GM23338 (cell line): ENCODE measurements around the genes FCMR, PIGR and YOD1.

GRCh38 chr1:206512516-206513188, 5.3 kb downstream of the RASSF5 start:
- PRO-cap, result no peak
- RAMPAGE, long total RNA, result no peak

GRCh38 chr1:206576536-206576934, 35.7 kb downstream of the EIF2D start:
- PRO-cap, result no peak
- RAMPAGE, long total RNA, result no peak

- PRO-cap, result no peak
- RAMPAGE, long total RNA, result no peak
Observed at GRCh38 chr1:206578066-206578868, 34.0 kb downstream of the EIF2D start.

- PRO-cap, result no peak
- RAMPAGE, long total RNA, result no peak
Observed at GRCh38 chr1:206579615-206580616, 32.3 kb downstream of the EIF2D start.

- PRO-cap, result no peak
- RAMPAGE, long total RNA, result no peak
Observed at GRCh38 chr1:206665501-206665929, 19.2 kb upstream of the MAPKAPK2 start.

- PRO-cap, result no peak
- RAMPAGE, long total RNA, result no peak
Observed at GRCh38 chr1:206708943-206709655, 24.4 kb downstream of the MAPKAPK2 start.

DNA sequence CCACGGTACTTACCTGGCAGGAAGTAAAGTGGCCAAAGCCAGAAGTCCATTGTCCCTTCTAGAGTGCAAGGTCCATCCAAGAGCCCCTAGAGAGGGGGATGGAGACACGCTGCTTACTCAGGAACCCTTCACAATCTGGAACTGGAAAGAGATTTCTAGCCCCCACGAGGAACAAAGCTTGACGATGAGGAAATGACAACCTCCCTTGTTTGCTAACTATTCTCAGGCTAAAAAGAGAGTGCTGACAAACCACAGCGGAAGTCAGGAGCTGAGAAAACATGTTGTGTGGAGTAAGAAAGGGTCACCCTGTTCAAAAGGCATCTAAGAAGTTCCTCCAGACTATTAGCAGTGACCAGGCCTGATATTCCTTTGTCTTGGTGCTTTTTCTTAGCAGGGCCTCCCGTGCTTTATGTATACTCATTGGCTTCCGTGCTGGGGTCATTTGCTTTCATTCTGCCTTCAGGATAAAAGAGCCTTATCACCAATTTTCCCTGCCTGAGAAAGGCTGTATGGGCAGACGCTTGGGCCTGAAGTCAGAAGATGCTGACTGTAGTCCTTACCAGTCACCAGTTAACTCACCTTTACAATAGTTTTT, at the start of gene FCMR:
TSS of gene FCMR (minus strand) at position 137 of the 595 bp plus-strand sequence.
- PRO-cap, result no peak
- RAMPAGE, long total RNA, result no peak

DNA sequence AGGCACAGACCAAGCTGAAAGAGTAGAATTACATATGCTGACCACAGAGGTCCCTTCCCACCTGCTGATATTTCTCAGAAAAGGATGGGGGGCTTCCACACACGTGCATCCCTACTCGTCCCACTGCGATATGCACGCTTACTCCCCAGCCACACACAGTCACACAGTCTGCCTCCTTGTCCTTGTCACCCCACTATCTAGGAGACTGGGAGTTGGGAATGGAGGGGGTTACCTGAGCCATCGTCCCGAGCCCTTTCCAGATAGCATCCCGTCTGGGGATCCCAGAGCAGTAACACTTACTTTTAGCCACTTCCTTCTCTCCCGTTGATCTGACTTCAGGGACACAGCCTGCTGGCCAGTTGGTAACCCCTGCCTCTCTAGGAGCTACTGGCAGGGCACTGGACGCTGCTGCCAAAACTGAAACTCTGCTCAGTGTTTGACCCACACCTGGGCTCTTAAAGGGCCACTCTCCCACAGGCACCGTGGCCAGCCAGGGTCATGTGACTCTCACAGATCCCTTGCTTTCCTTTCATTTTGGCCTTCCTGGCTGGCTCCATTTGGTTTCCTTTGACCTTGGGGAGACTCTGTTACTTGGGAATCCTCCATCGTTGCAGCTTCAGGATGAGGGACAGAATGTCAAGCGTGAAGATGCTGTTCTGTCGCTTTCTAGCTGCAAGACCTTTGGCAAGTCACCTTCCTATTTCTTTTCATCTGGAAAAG, at the start of gene PIGR:
TSS of gene PIGR (minus strand) at position 431 of the 720 bp plus-strand sequence.
- PRO-cap, result no peak
- RAMPAGE, long total RNA, result no peak

- PRO-cap, result no peak
- RAMPAGE, long total RNA, result no peak
Observed at GRCh38 chr1:207021542-207022672, 10.6 kb downstream of the C1orf116 start.

GRCh38 chr1:207050882-207051936, at the start of gene YOD1:
YOD1 (minus strand) TSS chr1:207051208.
- PRO-cap, result bidirectional peak, plus-strand start at chr1:207050725, minus-strand start at chr1:207051004
- RAMPAGE, long total RNA, result start-site peak on the minus strand at chr1:207050978-207051000, 28 and 26 reads in 2 replicates

GRCh38 chr1:207281910-207282273, 39.6 kb upstream of the CD55 start:
- PRO-cap, result no peak
- RAMPAGE, long total RNA, result no peak

GRCh38 chr1:207309640-207310300, 11.7 kb upstream of the CD55 start:
- PRO-cap, result unidirectional peak, plus-strand start at chr1:207309884
- RAMPAGE, long total RNA, result no peak

DNA sequence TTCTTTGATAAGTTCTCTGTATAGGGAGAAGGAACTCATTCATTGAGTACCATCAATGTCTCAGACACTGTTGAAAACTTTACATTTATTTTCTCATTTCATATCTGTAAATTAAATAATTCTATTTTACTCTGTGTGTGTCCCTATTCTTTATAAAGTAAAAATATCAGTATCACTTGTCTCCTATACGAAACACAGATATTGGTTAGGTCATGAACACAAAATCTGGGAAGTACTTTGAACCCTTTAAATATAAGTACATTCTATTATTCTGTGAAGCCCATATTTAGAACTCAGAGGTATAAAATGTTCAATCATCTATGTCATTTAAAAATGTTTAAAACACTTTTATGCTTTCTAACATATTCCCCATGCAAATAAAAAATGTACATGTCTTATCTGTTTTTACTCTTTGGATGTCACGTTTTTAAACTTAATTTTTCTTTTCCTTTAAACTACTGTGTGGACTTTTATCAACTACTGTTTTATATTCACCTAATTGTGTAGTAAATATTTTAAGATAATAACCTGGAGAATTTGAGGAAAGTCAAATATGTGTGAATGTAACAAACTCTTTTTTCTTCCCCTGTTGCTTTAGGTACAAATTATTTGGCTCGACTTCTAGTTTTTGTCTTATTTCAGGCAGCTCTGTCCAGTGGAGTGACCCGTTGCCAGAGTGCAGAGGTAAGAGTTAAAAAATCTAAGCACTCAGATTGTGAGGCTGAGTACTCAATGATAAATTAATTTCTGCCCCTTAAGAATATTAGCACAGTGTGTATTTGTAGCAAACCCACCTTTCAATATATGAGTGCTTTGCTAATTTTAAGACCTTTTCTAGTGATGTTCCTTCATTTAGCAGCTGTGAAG, 4.9 kb downstream of the CD55 start:
- PRO-cap, result no peak
- RAMPAGE, long total RNA, result no peak

- PRO-cap, result no peak
- RAMPAGE, long total RNA, result no peak
Observed at GRCh38 chr1:207327204-207328273, 6.1 kb downstream of the CD55 start.

DNA sequence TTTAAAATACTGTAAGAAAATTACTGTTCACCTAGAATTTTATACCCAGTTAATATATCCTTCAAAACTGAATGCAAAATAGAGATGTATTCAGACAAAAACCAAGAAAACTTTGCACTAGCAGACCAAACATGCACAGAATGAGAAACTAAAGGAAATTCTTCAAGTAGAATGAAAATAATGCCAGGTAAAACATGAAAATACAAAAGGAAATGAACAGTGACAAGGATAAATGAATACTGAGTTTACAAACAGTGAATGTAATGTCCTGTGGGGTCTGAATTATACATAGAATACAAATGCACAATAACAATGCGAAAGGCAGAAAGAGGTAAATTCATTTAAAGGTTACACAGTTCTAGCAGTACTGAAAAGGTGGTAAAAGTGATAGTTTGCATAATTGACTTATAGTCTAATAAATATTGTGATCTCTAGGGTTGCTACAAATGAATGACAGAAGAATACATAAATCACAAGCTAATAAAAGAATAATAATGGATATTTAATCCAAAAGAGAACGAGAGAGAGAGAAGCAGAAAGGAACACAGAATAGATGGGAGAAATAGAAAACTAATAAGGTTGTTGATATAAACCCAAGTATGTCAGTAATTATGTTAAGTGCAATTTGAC, 12.9 kb downstream of the CD55 start:
- PRO-cap, result no peak
- RAMPAGE, long total RNA, result no peak

DNA sequence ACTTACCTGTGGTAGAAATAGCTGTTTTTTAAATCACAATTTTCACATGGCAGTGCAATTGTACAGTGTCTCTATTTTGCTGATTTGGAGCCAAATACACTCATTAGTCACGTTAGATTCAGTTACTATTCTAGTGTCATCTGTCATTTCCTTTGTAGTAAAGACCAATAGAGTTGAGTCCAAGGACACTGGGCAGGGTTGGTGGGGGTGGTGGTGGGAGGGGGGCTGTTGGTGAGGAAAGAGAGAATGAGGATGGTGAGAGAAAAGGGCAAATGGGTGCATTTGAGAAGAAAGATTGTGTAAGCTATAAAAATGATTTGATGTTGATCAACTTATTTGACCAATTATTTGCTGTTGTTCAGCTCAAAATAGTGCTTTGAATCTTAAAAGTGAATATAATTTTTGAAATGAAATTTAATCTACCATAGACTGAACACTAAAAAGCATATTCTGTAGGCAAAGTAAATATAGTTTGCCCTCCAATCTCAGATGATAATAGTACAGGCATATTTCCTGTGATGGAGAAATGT, 33.7 kb downstream of the CD55 start:
- PRO-cap, result no peak
- RAMPAGE, long total RNA, result no peak

DNA sequence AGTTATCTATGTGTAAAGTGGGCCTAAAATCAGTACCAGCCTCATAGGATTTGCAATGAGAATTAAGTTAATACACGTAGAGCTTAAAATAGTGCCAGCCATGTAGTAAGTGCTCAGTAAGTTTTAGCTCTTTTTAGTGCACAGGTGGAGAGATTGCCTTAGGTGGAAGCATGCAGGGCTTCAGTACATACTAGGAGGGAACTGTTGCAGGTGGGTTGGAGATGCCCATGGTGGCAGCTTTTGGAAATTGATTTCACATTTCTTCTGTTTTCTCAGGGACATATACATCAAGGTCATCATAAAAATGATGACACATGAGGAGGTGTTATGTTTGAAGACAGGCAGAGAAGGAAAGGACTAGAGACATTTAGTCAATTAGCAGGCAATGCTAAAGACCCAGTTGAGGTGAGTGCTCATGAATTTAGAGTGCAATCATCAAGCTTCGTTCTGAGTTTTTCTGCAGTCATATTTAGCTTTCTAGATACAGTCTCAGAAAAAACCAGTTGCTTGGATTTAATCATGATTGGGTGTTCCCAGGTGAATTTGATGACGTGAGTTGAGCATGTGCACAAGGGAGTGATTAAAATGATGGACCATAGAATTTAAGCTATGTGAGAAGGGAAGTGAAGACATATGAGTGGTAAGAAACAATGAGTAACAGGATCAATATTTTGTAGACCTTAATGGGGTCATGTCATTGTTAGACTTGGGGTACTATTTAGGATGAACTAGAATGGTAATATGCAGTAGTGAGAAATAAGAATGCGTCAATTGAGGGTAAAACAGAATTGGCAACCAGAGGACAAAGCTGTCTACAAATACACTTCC, 41.1 kb downstream of the CD55 start:
- PRO-cap, result no peak
- RAMPAGE, long total RNA, result no peak

GRCh38 chr1:207748722-207749528, 2.9 kb upstream of the CD46 start:
- PRO-cap, result no peak
- RAMPAGE, long total RNA, result no peak

- PRO-cap, result no peak
- RAMPAGE, long total RNA, result no peak
Observed at GRCh38 chr1:207753835-207755018, 2.4 kb downstream of the CD46 start.

DNA sequence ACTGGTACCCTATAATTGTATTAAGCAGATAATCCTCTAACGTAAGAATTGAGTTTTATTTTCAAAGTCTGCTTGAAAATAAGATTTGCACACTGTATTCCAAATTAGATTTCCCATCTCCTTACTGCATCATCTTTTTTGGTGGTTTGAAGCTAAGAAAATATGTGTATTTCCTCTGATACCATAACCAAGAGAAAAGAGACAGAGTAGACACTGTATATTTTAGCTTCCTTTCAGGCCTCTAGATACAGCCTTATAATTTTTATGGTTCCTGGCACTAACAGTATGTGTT, 51.2 kb downstream of the CD46 start:
- PRO-cap, result no peak
- RAMPAGE, long total RNA, result no peak